SK-N-SH (cell line): ENCODE measurements around a stretch of chr11.

- RRBS, result no CpG with 5 or more reads among the region's 9 CpGs
CAGE:
- cytosol, long polyA plus RNA, result no peak
- long polyA plus RNA, result no peak
- nucleus, long polyA plus RNA, result no peak
These were observed 10.5 kb downstream of the TAGLN start for GRCh38 chr11:117209382-117210295.

DNA sequence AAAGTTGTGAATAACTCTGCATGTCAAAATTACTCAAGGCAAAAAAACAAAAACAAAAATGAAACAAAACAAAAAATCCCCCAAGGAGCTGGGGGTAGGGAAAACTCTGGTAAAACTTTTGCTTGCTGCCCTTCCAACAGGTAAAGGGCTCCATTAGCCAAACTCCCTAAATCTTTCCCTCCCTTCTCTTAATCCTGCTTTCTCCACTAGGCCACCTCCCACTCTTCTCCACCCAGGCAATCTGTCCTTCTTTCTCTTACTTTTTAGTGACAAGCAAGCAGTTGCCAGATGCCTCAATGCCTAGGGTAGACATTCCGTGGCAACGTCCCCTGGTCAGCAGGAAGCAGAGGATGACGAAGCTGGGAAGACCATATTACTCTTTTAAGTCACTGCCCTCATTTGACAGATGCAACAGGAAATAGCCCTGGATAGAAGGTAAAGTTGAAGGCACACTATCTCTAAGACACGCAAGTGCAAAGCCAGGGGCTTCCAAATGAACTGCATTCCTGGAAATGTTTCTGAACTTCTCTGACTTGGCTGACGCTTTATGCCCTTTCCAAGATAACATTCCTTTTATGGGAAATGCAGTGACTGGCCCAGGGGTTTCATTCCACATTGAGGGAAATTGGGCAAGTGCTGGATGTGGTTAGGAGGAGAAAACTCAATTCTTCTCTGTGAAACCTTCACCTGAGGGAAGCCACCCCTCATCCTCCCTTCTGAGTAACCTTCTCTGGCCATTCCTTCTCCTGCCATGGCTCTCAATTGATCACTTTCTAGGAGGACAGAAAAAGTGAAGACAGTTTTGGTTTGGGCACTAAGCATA is 14.8 kb downstream of the PCSK7 start:
- RRBS, result no CpG with 5 or more reads among the region's 5 CpGs
CAGE:
- cytosol, long polyA plus RNA, result no peak
- long polyA plus RNA, result no peak
- nucleus, long polyA plus RNA, result no peak

- RRBS, result no CpG with 5 or more reads among the region's 8 CpGs
CAGE:
- cytosol, long polyA plus RNA, result no peak
- long polyA plus RNA, result no peak
- nucleus, long polyA plus RNA, result no peak
These were observed 10.7 kb downstream of the PCSK7 start for GRCh38 chr11:117220974-117221686.

GRCh38 chr11:117230143-117231482 is 1.3 kb downstream of the PCSK7 start:
- RRBS, result no CpG with 5 or more reads among the region's 18 CpGs
CAGE:
- cytosol, long polyA plus RNA, result no peak
- long polyA plus RNA, result no peak
- nucleus, long polyA plus RNA, result no peak

DNA sequence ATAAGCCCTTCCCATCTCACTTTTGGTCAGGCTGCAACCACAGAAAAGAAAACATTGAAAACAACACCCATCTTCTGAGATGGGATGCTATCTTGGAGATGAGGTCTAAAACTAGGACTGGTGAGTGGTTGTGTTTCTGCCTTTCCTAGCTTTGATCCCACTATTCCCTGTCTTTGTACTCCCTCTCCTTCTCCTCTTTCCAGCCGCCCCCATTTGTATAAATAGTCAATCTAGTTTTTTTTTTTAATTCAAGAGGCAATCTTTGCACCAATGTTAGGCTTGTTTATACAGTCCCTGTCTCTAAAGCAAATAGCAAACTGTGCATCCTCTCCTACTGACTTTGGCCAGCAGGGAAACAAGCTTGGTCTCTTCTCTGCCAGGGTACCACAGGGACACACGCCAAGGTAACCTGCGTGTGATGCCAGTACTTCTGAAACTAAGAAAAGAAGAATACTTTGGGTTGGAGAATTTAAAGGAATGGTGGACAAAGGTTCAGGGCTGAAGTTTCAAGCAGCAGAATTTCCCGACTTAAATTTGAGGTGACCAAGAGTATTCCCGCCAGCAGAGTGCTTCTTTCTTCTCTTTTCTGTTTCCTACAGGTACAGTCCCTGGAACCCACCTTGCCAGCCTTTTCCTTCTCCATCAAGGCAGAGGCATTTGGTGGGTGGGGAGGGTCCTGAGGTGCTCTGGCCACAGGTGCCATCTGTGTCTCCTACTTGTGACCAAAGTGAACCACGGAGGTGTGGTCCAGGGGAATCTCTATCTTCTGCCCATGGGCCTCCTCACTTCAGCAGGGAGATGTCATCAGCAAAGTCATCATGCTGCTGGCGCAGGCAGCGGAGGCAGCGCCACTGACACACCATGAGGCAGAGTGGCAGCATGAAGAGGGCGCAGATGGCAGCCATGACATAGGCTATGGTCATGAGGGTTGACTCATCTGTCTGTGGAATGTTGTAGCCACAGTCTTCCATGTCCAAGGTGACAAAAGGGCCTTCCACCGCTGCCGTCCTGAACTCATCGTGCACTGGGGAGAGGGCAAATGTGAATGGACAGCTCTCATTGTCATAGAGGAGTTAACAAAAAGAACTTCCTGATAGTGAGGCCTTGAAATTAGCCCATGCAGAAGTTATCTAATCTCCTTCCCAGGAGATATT is 26.9 kb downstream of the BACE1 start:
- RRBS, result no CpG with 5 or more reads among the region's 13 CpGs
CAGE:
- cytosol, long polyA plus RNA, result no peak
- long polyA plus RNA, result no peak
- nucleus, long polyA plus RNA, result no peak

DNA sequence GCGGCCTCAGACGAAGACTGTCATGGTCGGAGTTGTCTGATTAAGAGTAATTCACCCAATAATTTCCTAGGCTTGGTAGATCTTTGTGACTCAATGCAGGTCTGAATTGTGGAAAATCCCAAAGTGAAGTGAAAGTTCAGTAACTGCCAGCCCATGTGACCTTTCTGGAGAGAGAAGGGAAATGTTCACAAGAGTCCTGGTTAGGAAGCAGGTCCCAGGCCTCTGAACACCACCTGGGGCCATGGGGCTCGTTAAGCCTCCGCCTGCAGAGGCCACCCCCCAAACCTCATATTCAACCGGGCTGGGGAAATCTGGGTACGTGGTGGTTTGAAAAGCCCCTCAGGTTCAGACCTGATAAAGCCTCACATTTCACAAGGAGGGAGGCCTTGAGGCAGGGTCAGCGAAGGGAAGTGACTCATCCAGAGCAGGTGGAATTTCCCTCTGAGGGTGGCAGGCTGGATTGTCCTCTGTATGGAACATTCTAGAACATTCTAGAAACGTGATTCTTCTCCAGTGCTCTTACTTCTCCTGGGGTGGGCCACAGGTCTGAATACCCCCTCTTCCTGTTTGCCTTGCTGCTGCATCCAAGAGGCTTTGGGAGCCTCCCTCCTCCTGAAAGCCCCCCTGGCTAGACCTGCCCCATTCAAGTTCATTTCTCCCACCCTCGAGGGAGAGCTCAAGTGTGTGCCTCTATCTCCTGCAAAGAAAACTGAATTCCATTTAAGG is 6.5 kb downstream of the FXYD2 start:
- RRBS, result no CpG with 5 or more reads among the region's 10 CpGs
CAGE:
- cytosol, long polyA plus RNA, result no peak
- long polyA plus RNA, result no peak
- nucleus, long polyA plus RNA, result no peak

DNA sequence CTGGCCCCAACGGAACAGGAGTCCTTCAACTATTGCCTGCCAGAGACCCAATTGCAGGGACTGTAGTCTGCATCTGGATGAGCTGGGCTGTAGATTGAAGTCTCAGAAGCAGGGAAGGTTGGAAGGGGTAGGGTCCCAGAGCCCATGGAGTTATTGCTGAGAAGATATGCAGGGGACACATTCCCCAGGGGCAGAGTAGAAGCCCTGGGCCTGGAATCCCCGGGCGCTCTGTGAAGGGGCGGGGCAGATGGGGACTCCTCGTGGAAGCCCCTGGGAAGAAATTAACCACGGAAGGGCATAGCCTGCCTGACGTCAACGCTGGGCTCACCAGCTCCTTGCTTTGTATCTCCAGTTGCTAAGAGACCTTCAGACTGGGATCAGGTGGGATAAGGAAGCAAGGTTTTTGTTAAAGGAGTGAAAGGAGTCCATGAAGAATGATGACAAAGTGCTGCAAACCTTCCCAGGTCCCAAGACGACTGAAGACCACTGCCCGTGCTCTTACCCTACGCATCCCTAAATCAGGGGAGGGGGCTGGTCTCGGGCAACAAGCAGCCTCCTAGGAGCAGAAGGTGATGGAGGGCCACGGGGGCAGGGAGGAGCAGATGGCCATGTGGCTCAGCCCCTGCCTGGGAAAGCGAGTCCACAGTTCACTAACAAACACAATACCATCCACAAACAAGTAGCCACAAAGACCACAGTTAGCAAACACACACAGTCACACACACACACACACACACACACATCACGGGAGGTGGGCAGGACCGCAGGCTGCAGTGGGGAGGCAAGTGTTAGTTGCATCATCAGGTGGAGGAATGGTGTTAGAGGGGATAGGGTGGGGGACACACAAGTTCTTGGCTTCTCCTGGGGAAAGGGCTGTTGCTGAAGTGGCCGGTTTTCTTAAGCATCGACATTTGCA is 13.0 kb upstream of the FXYD2 start:
- RRBS, result no CpG with 5 or more reads among the region's 18 CpGs
CAGE:
- cytosol, long polyA plus RNA, result no peak
- long polyA plus RNA, result no peak
- nucleus, long polyA plus RNA, result no peak

DNA sequence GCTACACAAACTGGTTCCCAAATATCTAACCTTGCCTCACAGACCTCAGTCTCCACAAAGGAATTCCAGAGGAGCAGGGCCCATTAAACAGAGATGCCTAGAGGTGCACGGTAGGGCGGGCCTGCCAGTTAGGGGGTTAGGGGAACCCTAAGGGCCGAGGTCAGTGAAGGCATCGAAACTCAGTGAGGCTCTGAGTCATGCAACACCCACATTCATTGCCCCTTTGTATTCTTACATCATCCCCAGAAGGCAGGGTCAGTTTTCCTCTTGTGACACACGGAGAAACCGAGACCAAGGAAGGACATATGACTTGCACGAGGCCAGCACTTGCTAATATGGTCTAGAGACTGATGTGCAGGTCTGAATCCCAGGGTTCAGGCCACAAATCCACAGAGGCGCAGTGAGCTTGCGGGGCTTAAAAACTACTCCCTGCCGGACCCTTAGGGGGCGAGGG is 17.5 kb upstream of the FXYD2 start:
- RRBS, result no CpG with 5 or more reads among the region's 11 CpGs
CAGE:
- cytosol, long polyA plus RNA, result no peak
- long polyA plus RNA, result no peak
- nucleus, long polyA plus RNA, result no peak

- RRBS, result no CpG with 5 or more reads among the region's 18 CpGs
CAGE:
- cytosol, long polyA plus RNA, result no peak
- long polyA plus RNA, result no peak
- nucleus, long polyA plus RNA, result no peak
These were observed 9.3 kb upstream of the FXYD6 start for GRCh38 chr11:117885479-117886370.

DNA sequence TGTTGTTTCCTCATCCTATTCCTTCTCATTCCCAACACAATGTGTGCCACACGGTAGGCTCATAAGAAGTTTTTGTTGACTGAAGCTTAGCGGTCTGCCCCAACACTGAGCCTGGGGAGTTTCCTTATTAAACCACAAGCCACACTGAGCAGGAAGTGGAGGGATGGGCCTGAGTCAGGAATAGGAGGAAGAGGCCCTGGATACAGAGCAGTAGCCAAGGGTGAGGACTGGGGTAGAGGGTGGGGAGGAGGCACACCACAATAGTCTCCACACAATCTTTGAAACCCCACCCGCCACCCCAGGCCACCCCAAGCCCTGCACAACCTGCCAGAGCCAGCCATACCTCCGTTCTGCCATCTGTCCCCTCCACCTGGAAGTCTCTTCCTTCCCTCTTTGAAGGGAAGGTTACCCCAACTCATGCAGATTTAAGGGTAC is 15.5 kb upstream of the IL10RA start:
- RRBS, result no CpG with 5 or more reads among the region's 4 CpGs
CAGE:
- cytosol, long polyA plus RNA, result no peak
- long polyA plus RNA, result no peak
- nucleus, long polyA plus RNA, result no peak

DNA sequence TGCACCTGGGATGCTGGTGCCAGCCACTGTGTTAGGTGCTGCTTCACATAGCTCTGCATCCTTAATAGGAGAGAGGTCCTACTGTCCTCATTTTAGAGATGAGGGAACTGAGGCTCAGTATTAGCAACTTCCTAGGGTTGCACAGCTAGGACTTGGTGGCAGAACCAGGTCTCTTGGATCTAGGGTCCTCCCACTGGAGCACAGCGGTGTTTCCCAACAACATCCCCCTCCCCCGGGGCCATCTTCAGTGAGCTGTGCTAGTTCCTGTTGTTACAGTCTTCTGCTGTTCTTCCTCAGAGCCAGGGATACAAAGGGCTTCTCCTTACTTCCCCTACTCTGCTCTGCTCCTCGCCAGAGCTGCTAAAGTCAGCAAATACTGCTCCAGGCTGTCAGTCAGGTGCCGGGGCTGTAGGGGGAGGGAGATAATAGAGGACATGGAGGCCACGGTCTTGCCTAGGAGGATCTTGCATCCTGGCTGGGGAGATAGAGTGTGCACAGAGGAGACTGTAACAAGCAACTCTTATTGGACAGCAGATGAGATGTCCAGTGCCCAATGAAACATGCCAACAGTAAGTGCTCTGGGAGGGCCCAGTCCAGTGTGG is 8.1 kb downstream of the IL10RA start:
- RRBS, result no CpG with 5 or more reads among the region's 5 CpGs
CAGE:
- cytosol, long polyA plus RNA, result no peak
- long polyA plus RNA, result no peak
- nucleus, long polyA plus RNA, result no peak

GRCh38 chr11:118100796-118101181 is 14.0 kb upstream of the SMIM35 start:
- RRBS, result no CpG with 5 or more reads among the region's 1 CpG
CAGE:
- cytosol, long polyA plus RNA, result no peak
- long polyA plus RNA, result no peak
- nucleus, long polyA plus RNA, result no peak

DNA sequence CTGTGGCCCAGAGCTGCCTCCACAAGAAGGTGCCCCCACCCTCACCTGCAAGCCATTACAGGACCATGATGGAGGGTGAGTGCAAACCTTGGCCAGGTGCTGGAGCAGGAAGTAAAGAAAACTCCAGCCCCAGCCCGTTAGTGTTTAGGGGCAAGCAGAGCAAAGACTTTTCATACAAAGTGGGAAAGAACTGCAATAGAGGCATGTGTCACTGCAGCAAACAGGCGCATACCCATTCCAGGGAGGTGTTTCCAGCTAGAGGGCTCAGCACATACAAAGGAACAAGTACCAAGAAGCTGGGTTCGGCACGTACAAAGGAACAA is 26.2 kb downstream of the SCN4B start:
- RRBS, result no CpG with 5 or more reads among the region's 4 CpGs
CAGE:
- cytosol, long polyA plus RNA, result no peak
- long polyA plus RNA, result no peak
- nucleus, long polyA plus RNA, result no peak

- RRBS, result no CpG with 5 or more reads among the region's 11 CpGs
CAGE:
- cytosol, long polyA plus RNA, result no peak
- long polyA plus RNA, result no peak
- nucleus, long polyA plus RNA, result no peak
These were observed 9.9 kb downstream of the SCN4B start for GRCh38 chr11:118142618-118143220.

GRCh38 chr11:118592580-118593096 is 14.8 kb upstream of the PHLDB1 start:
- RRBS, result no CpG with 5 or more reads among the region's 2 CpGs
CAGE:
- cytosol, long polyA plus RNA, result no peak
- long polyA plus RNA, result no peak
- nucleus, long polyA plus RNA, result no peak

GRCh38 chr11:118597379-118598049 is 9.9 kb upstream of the PHLDB1 start:
- RRBS, result no CpG with 5 or more reads among the region's 12 CpGs
CAGE:
- cytosol, long polyA plus RNA, result no peak
- long polyA plus RNA, result no peak
- nucleus, long polyA plus RNA, result no peak

DNA sequence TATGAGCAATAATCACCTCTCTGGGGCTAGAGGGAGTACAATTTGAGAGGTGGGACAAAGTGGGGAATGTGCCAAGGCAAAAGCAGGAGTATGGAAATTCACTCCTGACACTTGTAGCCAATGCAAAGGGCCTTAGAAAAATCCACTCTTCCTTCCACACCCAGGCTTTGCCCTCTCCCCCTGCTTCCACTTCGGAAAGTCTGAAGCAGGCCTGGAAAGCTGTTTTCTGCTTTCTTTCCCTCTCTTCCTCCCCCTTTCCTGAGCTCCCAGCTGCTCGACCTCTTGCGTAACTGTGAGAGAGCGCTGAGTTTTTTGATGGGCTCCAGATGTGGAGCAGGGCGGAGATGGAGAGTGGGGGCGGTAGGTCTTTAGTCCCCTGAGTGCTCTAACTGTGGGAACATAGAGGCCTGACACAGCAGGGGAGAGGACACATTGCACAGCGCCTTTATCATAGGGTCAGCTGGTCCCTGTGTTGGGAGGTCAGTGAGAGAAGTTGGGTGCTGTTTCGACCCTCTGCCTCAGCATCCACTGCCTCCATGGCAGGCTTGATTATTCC is 2.0 kb upstream of the PHLDB1 start:
- RRBS, result no CpG with 5 or more reads among the region's 8 CpGs
CAGE:
- cytosol, long polyA plus RNA, result no peak
- long polyA plus RNA, result no peak
- nucleus, long polyA plus RNA, result no peak

DNA sequence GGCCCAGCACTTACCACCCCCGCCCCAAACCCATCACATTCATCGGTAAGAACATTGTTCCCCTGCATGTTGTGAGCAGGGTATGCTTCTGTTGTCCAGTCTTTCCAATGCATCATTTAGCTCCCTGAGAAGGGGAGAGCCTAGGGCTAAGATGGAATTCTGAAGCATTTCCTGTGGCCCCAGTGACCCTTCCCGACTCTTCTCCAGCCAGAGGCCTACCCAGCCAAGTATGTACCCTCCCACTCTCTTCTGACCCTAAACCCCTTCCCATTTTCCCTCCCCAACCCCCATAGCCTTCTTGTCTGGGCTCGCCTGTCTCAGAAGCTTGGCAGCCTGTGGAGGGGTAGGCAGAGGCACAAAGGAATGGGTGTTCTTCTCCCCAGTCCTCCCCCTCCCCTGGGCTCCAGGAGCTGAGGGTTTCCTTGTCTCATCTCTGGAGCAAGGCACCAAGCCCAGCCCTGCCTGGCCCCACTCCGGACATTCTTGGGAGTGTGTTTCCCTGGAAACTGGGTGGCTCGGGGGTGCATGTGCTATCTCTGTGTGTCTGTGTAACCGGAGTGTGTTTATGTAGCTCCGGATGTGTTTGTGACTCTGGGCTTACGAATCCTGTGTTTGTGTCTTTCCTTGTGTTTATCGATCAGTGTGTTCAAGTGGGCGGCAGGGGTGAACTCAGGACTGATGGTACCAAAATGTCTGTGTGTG is 10.7 kb downstream of the PHLDB1 start:
- RRBS, result 12% methylated on average over 2 of the region's 11 CpGs
CAGE:
- cytosol, long polyA plus RNA, result no peak
- long polyA plus RNA, result no peak
- nucleus, long polyA plus RNA, result no peak

GRCh38 chr11:118751315-118752491 is 39.3 kb downstream of the DDX6 start:
- RRBS, result no CpG with 5 or more reads among the region's 12 CpGs
CAGE:
- cytosol, long polyA plus RNA, result no peak
- long polyA plus RNA, result no peak
- nucleus, long polyA plus RNA, result no peak

- RRBS, result no CpG with 5 or more reads among the region's 5 CpGs
CAGE:
- cytosol, long polyA plus RNA, result no peak
- long polyA plus RNA, result no peak
- nucleus, long polyA plus RNA, result no peak
These were observed 1.4 kb downstream of the DDX6 start for GRCh38 chr11:118789546-118789952.